Epithelial cell of esophagus (primary cell): ENCODE results near the genes C9orf64, SLC28A3 and NAA35.

GRCh38 chr9:83245820-83246276, 182.9 kb upstream of the RASEF start:
- RRBS, result no CpG with 5 or more reads among the region's 3 CpGs

DNA sequence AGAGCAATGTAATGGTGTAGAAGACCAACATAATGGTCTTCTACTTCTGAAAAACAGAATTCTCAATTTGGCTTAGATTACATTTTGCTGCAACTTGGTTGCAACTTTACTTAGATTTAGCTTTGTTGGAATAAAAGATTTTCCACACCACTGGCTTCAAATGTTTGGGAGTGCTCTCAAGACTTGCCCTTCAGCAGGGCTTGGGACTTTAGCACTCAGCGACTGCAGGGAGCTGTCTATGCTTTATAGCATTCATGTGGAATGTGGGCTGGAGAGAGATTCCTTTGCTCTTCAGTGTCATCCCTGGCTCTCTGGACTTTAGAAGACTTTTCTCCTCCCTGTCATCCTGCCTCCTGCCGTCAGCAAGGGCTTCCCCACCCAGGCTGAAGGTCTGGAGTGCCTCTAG, 211.0 kb downstream of the FRMD3 start:
- RRBS, result no CpG with 5 or more reads among the region's 2 CpGs

GRCh38 chr9:83472763-83473109, 65.5 kb downstream of the FRMD3 start:
- RRBS, result no CpG with 5 or more reads among the region's 5 CpGs

DNA sequence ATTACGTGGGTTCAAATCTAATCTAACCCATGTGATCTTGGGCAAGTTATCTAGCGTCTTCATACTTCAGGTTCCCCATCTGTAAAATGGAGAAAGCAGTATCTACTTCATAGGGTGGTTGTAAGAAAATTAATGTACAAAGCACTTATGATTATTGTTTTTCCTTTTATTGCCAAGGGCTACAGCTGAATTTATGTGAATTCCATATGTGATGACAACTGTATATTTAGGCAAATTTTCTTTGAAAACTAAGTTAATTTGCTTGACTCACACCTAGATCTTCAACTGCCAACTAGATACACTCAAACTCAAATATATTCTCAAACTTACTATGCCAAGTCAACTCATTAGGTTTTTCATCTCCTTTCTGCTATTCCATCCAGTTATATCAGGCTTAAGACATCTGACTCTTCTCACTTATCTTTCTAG, 37.9 kb downstream of the UBQLN1 start:
- RRBS, result no CpG with 5 or more reads among the region's 2 CpGs

GRCh38 chr9:83702030-83702390, 5.7 kb downstream of the UBQLN1 start:
- RRBS, result no CpG with 5 or more reads among the region's 7 CpGs

- RRBS, result no CpG with 5 or more reads among the region's 3 CpGs
These were observed 20.2 kb downstream of the GKAP1 start for GRCh38 chr9:83797239-83797845.

DNA sequence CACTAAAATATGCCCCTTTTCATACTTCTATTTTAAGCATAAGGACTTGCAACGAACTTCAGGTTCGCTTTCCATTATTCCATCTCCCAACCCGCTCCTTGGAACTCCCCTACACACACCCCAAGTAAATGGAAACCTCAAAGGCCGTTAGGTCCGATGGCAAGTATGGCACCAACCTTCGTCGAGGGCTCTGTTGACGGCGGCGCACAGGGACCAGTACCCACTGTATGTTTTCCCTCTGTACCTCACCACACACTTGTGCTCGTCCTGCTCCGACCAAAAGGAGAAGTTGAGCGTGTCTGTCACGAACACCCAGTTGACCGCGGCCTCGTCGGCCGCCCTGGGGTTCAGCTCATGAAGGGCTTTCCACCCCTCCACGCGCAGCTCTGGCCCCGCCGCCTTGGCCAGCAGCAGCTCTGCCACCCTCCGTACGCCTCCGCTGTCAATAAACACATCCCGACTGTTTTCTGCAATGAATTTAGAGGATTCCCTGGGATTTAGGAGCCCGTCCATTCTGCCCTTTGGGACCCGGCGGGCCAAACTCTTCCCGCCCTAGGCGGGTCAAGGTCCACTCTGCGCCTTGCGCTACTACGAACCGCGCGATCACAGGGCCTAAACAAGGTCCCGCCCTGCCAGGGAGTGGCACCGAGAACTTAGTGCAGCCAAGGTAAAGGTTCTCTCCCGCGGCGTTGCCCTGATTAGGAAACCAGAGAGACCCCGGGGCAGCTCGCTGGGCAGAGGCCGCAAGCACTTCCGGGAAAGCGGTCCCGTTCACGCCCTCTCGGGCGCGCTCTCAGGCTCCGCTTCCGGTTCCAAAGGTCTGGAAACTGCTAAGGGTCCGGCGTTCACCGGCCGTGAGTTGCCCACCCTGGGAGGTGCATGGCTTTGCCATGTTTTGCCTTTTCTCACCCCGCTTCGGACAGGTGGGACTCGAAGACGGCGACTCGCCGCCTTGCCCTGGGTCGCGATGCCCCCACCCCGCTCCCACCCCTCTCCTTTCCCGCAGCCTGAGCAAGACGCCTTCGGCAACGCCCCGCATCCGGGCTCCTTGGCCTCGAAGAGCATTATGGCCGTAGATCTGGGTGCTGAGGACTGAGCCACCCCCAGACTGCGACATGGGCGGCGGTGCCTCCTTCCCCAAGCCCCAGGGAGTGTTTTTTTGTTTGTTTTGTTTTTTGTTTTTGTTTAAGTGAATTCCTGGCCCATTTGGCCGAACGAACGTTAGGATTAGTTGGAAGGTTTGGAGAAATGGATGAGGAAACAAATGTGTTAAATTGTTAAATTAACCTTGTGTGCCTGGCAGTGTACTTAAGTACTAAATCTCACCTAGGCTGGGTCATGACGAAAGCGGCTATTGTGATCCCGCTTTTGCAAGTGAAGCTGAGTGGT, at the start of gene C9orf64:
TSS of gene C9orf64 (minus strand) at position 755 of the 1,389 bp plus-strand sequence.
- RRBS, result 2% methylated on average over 9 of the region's 86 CpGs

DNA sequence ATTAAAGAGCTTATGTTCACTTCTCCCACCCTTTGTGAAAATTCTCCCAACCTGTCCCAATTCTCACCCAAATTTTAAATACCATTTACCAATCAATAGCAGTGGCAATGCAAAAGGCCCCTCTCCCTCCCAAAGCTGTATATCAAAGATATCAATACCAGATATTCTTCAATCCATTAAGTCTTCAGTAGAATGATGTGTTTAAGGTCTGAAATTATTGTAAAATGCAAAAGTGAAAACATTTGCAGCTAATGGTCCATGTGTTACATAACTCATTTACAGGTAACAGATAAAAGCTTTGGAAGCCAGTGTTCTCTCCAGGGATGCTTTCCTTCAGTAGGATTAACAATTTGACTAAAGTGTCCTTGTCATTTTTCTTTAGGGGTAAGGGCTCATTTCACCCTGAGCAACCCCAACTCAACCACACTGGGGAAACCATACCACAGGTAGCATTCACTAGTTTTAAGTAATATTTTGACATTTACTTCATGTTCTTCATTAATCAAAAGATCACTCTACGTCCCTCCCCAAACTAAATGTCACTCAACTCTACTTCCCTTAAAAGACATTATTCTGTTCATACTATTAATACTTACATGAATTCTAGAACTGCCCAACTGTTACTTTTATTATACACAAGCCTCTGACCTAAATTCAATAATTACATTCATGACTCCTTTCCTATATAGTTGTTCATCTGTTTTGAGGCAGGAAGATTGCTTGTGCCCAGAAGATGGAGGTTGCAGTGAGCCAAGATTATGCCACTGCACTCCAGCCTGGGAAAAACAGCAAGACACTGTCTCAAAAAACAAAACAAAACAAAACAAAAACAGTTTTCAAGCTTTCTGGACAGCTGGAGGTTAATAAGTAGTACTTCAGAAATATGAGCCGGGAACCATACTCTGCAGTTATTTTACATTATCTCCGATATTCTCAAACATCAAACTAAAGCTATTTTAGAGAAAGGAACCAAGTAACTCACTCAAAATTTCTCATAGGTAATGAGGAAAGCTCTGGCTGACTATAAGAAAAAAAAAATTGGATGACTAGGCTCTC, 10.7 kb upstream of the C9orf64 start:
- RRBS, result no CpG with 5 or more reads among the region's 3 CpGs

- RRBS, result 2% methylated on average over 14 of the region's 61 CpGs
These were observed 545 bp downstream of the HNRNPK start for GRCh38 chr9:83979294-83980046.

DNA sequence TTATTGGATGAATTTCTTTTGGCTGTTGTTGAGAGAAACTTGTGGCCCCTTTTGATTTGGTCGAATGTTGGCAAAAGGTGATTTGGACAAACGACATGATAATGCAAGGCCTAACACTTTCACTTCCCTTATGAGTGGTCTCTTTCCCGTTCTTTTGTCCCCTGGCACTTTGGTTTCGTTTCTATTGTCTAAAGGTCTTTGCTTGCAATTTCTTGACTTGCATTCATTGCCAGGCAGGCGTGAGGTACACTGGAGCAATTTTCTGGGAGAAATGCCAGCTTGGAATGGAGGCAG, 158.6 kb downstream of the RMI1 start:
- RRBS, result no CpG with 5 or more reads among the region's 5 CpGs

GRCh38 chr9:84140413-84140884, 159.8 kb downstream of the RMI1 start:
- RRBS, result 6% methylated on average over 7 of the region's 30 CpGs

- RRBS, result no CpG with 5 or more reads among the region's 7 CpGs
These were observed at the start of gene SLC28A3 for GRCh38 chr9:84340505-84341082. Gene SLC28A3 (minus strand): TSS chr9:84340758.

DNA sequence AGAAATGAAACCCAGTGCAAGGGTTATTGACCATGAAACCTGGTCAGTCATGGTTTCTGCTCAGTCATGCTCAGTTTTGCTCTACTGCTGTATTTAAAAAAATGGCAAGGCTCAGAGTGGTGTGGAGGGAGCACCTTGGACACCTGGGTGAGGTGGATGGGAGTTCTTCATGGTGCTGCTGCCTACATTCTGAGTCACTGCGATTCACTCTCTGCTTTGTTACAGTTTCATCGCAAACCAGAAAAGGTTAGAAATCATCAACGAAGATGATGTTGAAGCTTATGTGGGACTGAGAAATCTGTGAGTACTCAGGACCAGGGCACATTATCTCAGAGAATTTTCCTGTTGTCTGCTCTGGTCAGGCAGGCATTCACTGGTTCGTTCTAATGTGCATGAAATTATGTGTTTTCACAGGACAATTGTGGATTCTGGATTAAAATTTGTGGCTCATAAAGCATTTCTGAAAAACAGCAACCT, 32.4 kb downstream of the NTRK2 start:
- RRBS, result no CpG with 5 or more reads among the region's 4 CpGs

- RRBS, result 3% methylated on average over 9 of the region's 70 CpGs
These were observed 219.1 kb downstream of the AGTPBP1 start for GRCh38 chr9:85522369-85523429.

GRCh38 chr9:85534305-85534860, 207.4 kb downstream of the AGTPBP1 start:
- RRBS, result no CpG with 5 or more reads among the region's 8 CpGs

DNA sequence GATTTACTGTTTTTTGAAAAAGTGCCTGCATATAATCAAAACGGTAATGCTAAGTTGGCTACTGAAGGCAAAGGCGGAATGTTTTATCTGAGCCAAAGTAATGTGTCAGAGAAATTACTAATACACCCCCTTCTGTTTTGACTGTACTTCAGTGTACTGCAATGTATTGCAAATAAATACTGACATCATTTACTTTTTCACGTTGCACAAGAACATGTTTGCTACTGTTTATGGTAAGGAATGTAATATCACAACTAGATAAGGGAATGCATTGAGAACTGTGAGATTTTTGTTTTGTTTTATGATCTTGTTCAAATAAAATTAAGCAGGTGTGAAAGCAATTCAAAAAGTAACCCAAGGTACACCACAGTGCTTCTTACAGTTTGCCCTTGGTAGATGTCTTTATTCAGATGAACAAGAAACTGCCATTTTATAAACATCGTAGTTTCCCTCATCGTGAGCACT, 893 bp upstream of the AGTPBP1 start:
- RRBS, result no CpG with 5 or more reads among the region's 5 CpGs

- RRBS, result no CpG with 5 or more reads among the region's 7 CpGs
These were observed 80.9 kb upstream of the AGTPBP1 start for GRCh38 chr9:85822632-85823144.

DNA sequence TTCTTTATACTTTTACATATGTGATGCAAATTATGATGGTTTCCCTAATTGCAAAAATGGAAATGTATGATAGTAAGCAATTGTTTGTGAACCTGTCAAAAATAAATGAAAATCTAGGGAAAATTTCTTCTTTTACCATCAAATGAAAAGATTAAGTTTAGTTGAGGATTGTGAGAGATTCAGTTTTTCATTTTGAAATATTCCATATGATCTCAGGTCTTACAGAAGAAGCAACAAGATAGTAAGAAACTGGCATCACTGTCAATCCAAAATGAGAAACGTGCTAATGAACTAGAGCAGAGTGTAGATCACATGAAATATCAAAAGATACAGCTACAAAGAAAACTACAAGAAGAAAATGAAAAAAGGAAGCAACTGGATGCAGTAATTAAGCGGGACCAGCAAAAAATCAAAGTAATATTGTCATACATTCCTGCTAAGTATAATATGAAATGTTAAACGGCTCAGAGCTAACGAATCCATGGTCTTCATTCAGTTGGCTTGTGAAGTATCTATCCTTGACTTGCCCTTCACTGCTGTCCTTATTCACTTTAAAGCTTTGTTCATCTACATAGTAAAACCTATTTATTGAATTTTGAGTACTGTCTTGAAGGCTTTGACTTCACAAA, 91.7 kb upstream of the NAA35 start:
- RRBS, result no CpG with 5 or more reads among the region's 4 CpGs

- RRBS, result 1% methylated on average over 47 of the region's 97 CpGs
These were observed at the start of gene NAA35 for GRCh38 chr9:85940977-85941994. Gene NAA35 (plus strand): TSS chr9:85941146.

GRCh38 chr9:86035214-86035937, 64.0 kb downstream of the GOLM1 start:
- RRBS, result 83% methylated on average over 1 of the region's 14 CpGs